Measurements from ENCODE around the gene IFI44L.

- PRO-cap = no peak
These were observed 2.0 kb downstream of the USP33 start for GRCh38 chr1:77757650-77758081.

DNA sequence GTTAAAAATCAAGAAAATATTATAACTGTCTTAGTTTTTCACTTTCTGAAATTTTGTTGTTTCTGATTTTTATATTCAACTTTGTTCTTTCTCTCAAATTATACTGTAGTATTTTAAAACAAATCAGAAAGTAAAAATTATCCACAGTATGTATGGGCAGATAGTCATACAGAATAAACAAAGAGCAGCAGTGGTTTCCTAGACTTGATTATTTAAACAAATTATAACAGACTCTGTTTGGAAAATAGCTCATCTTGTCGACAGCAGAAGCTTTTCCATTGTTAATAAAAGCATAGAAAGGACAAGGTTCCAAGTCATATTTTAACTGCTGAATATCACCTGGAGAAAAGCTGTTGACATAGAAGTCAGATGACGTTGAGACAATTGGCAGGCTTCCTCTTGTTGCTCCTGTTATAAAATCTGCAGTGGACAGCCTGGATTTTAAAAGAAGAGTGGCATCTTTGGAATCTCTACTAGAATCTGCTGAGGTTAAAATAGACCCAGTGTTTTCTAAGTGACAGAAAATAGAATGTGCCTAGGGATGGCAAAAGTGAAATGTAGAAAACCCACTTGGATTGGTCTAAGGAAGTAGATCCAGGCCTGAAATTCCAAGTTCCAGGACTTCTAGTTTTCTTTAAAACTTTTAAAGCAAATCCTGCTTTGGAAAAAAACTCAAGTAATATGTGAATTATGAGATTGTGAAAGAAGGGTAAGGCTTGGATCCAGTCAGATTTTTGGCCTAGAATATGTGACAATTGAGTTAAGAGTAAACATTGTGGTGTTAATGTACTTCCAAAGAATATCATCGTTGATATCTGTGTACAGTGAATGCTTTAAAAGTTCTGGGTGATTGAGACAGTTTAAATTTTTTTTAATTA is 53.6 kb upstream of the NEXN start:
- PRO-cap = no peak

- PRO-cap = no peak
These were observed 8.3 kb downstream of the DNAJB4 start for GRCh38 chr1:78012944-78013554.

DNA sequence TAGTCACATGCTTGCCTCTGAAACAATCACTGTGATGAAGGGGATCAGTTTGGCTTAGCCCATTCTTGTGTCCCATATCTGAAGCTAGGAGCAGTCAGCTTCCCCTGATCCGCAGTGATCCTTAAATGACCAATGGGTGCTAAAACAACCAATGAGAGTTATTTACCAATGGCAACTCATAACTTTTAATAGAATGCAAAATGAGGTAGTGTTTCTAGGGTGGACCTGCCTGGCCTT is 63.4 kb downstream of the GIPC2 start:
- PRO-cap = no peak

DNA sequence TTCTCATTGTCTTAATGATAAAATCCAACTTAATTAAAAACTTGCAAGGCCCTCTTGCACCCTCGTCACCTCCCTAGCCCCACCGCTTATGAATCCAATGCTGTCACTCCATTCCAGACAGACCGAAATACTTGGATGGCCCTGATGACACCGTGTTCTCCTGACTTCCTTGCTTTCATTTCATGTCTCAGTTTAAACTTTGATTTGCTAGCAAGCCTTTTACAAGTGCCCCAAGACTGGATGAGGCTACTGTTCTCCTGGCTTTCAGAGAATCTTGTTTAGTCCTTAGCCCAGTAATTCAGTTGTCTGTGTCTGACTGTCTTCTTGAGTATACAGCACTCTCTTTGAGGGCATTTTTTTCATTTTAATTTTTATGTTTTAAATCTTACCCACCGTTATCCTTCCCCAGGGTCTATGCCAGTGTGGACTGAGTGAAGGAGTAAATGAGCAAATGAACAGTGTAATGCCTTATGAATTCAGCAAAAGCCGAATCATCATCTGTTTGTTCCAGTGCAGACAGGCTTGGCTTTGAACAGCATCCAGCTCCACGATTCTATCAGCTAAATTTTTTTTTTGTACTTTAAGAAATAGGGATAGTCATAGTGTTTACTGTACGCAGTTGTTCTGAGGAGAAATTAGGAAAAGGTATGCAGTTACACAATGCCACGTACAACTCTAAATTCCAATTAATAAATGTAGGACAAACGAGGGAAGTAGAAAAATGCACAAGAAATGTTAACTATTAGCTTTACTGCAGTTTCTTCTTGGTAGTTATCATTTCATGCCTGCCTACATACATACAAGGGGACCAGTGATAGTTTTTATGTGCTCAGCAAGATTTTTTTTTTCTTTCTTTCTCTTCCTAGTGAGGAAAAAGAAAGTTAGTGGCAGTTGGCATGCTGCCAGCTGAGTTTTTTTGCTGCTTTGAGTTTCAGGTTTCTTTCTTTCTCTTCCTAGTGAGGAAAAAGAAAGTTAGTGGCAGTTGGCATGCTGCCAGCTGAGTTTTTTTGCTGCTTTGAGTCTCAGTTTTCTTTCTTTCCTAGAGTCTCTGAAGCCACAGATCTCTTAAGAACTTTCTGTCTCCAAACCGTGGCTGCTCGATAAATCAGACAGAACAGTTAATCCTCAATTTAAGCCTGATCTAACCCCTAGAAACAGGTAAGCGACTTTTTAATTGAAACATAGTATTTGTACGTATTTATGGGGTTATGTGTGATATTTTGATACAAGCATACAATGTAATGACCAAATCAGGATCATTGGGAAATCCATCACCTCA is at the start of gene IFI44L:
IFI44L (plus strand) TSS at position 1,035 of the 1,279 bp plus-strand sequence.
- PRO-cap = no peak

- PRO-cap = no peak
These were observed 1050.8 kb upstream of the ADGRL2 start for GRCh38 chr1:80750084-80750283.

DNA sequence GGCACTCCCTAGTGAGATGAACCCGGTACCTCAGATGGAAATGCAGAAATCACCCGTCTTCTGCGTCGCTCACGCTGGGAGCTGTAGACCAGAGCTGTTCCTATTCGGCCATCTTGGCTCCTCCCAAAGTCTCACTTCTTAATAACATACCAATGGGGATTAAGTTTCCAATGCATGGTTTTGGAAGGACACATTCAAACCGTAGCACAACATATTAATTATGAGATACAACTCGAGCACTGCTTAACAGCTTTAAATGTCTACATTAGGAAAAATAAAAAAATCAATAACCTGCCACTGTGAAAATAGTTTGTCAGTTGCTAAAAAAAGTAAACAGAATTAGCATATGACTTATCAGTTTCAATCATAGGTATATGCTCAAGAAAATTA is 855.6 kb upstream of the ADGRL2 start:
- PRO-cap = no peak

DNA sequence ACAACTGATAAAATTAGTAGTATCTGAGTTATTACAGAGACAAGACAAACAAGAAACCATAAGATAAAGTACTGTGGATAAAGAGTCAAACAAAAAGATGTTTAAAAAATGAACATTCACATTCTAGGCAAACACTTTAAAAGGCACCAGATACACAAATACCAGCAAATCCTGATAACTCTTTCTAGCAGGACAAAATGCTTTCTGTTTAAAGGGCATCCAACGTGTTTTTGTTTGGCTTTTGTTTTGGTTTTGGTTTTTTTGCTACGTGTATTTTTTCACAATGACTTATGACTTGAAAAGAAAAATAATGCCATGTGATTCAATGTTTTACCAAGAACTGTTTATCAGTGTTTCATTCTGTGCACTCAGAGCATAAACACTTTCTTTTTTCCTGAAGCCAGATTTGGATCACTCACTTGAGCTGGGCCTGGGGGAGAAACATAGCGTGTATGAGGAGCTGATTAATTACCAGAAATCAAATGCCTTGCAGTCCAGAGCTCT is 642.3 kb upstream of the ADGRL2 start:
- PRO-cap = no peak

GRCh38 chr1:81414699-81415162 is 386.0 kb upstream of the ADGRL2 start:
- PRO-cap = no peak

DNA sequence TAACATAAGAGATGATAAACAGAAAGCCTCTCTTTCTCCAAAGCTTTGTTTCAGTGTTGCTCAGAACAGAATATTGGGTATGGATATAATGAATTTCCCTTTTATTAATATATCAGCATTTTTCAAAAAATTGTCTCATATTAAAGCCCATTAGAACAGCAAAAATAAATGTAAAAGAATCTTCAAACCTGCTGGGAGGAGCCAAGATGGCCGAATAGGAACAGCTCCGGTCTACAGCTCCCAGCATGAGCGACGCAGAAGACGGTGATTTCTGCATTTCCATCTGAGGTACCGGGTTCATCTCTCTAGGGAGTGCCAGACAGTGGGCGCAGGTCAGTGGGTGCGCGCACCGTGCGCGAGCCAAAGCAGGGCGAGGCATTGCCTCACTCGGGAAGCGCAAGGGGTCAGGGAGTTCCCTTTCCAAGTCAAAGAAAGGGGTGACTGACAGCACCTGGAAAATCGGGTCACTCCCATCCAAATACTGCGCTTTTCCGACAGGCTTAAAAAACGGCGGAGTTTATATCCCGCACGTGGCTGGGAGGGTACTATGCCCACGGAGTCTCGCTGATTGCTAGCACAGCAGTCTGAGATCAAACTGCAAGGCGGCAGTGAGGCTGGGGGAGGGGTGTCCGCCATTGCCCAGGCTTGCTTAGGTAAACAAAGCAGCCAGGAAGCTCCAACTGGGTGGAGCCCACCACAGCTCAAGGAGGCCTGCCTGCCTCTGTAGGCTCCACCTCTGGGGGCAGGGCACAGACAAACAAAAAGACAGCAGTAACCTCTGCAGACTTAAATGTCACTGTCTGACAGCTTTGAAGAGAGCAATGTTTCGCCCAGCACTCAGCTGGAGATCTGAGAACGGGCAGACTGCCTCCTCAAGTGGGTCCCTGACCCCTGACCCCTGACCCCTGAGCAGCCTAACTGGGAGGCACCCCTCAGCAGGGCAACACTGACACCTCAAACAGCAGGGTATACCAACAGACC is 816.7 kb downstream of the TTLL7 start:
- PRO-cap = no peak

GRCh38 chr1:83263570-83264474 is 735.1 kb downstream of the TTLL7 start:
- PRO-cap = no peak

DNA sequence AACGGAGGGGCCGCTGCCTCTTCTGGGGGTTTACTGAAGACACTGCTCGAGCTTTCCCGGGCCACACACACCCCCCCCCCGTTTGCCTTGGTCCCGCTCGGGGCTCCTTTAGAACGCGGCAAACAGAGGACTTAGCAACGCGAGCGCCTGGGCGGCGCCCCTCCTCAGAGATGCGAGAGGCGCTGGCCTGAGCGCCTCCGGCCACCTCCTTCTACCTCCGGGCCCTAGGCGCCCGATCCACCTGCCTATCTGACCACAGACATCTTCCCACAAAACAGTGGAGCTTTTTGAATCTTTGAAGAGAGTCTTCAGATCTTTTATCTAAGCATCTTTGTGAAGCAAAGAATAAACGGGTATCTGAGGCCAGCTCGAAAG is 370 bp upstream of the TTLL7 start:
- PRO-cap = unidirectional peak, plus-strand start at position 137 of the sequence

DNA sequence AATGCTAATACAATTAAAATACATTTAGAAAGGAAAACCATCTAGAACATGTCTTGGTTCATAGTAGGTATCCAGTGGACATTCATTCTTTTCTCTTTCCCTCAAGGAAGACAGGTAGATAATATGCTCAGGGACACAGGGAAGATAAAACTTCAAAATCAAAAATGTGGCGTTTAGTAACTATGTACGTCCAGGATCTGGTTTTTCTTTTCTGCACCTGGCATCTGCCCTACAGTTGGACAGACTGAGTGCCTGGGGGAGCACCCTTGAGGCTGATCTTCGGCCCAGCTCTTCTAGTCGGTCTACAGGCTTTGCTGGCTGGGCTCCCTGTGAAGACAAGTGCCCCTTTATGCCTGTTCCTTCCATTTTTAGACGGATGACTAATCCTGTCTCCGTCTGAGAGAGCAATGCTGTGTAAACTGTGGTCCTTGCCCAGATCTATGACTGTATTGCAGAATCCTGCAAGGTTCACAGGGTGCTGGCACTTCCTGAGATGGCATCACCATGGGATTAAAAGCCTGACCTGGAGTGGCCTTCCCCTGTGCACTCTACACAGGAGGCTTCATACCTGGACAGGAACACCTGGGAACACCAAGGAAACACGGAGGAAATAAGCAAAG is 47.7 kb upstream of the SAMD13 start:
- PRO-cap = no peak

GRCh38 chr1:84298675-84299445 is 2.6 kb upstream of the SAMD13 start:
- PRO-cap = no peak

DNA sequence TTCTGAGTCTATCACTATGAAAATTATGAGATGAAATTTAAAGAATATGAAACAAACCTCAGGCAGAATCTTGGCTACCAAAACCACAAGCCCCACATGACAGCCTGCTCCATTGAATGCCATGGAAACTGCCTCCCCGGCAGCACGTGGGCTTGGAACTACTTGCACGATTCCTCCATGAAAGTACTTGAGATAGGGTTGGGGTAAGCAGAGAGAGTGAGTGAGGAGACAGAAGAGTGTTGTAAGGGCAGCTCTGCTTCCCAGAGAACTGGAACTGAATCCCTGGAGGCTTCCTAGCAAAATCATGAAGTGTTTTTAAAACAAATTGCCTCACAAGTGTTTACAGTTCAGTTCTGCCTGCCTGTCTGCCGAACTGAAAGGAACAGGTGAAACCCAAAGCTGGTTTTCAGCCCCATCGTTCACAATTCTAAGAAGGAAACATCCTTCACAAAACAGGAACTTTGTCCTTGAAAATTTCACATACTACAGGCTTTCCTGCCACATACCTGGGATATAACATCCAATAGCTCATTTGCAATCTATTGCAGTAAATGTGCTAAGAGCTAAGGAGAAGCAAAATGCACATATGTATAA is 35.2 kb upstream of the DNASE2B start:
- PRO-cap = no peak

GRCh38 chr1:84503597-84504087 is 2.5 kb upstream of the SPATA1 start:
- PRO-cap = no peak

DNA sequence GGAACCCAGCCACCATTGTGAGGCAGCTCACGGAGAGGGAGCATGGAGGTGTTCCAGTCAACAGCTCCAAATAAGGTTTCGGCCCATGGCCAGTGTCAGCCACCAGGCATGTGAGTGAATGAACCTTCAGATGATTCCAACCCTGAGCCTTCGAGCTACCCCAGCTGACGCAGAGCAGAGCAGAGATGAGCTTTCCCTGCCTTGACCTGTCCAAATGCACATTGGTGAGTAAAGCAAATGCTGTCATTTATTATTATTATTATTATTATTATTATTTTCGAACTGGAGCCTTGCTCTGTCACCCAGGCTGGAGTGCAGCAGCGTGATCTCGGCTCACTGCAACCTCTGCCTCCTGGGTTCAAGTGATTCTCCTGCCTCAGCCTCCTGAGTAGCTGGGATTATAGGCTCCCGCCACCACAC is 57.9 kb downstream of the SYDE2 start:
- PRO-cap = no peak

DNA sequence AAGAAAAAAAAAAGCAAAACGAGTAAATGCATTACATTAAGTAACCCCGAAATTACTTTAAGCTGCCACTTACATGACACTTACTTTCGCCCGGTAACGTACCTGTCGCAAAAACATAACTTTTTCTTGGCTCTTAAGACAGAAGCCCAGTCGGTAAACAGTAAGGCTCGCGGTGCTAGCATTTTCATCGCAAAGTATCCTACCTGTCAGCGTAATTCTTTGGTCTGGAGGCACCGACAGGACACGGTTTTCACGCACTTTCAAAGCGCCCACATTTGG is 828 bp downstream of the SYDE2 start:
- PRO-cap = no peak

DNA sequence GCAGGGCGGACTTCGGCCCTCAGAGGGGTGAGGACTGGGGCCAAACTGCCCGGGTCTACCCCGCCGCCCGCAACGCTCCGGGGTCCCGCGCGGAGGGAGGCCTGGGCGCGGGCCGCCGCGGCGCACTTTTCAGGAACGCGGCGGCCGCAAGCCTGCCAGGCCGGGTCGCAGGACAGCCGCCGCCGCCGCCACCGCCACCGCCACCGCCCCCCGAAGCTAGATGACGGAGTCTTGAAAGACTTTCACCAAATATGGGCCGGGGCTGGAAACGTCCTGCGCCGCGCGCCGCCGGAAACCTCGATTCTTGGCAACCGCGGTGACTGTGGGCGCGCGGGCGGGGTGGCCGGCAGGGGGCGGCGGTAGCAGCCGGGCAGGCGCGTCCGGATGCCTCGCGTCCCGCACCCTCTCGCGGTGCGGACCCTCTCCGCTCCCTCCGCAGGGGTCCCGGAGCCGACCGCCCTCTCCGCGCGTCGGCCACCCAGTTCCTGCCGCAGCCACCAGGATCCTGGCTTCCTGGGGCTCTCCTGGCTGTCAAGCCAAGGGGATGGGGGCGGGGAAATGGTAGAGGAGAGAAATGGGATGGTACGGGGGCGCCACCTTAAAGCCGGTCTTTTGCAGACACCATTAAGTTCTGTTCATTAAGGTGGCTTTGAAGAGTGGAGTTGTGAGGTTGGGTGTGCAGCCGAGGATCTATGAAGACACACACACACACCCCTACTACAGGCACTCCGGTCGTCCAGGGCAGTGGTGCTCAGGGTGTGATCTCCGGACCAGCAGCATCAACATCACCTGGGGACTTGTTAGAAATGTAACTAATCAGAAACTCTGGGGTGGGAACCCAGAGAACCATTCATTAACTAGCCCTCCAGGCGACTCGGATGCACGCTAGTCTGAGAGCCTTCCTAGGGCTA is 3.5 kb upstream of the CCN1 start:
- PRO-cap = bidirectional peak, plus-strand start at position 349 of the sequence, minus-strand start at position 218 of the sequence

GRCh38 chr1:85579982-85580317 is 611 bp upstream of the CCN1 start:
- PRO-cap = no peak